A172 (cell line): ENCODE results near the gene KLF15.

DNA sequence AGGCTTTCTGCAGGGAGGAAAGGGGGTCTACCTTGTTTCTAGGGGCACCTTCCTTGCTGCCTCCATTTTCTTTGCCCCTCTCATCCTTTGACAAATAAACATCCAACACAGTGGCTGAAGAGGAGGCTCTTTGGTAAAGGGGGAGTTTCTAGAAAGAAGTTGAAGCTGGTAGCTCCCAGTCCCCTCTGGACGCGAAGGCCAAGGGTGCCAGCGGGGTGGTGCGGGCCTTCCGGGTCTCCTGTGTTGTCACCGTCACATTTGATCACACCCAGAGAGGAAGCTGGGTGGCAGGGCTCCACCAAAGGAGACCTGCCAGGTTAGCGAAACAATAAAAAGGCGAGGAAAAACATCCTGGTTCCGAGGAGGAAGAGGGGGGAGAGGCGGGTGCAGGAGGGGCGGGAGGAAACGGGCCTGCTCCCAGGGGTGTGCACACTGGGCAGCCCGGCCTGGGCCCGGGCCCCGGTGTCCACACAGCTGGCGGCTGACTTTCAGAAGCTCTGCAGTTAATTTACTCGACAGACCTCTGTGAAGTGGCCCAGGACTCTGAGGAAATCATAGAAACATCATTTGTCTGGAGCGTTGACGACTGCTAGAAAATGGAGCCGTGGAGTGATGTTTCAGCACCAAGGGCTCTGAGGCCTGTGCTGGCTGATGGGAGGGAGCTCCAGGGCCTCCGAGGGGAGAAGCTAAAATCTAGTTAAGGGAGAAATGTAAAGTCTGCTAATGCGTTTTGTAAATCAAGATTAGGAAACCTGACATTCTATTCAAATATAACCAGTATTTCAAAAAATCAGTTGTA is 12.1 kb downstream of the HEG1 start:
- RAMPAGE, long total RNA = no peak

DNA sequence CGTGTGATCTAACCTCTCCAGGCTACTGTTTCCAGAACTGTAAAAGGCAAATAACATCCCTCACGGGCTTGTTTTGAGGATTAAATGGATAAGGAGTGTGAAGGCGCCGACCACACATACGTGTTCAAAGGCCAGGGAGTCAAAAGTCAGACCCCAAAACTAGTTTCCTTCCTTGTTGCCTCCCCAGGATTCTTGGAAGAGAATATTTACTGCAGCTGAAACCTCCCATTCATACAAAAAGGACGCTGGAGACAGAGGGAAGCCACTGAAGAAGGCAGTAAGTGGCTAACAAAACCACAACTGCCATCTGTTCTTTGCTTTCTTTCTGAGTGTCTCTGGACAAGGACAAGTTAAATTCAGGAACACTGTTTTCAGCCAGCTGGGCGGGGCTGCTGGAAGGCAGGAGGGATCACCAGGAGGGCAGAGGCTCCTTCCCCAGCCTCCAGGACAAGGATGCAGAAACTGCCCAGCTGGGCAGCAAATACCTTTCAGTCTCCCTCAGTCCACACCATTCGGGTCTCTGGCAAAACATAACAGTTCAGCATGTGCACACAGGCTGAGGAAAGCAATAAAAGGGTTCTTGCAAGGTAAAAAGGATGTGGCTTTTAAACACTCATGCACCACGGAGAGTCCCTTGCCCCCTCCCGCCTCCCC is 4.2 kb downstream of the HEG1 start:
- RAMPAGE, long total RNA = no peak

DNA sequence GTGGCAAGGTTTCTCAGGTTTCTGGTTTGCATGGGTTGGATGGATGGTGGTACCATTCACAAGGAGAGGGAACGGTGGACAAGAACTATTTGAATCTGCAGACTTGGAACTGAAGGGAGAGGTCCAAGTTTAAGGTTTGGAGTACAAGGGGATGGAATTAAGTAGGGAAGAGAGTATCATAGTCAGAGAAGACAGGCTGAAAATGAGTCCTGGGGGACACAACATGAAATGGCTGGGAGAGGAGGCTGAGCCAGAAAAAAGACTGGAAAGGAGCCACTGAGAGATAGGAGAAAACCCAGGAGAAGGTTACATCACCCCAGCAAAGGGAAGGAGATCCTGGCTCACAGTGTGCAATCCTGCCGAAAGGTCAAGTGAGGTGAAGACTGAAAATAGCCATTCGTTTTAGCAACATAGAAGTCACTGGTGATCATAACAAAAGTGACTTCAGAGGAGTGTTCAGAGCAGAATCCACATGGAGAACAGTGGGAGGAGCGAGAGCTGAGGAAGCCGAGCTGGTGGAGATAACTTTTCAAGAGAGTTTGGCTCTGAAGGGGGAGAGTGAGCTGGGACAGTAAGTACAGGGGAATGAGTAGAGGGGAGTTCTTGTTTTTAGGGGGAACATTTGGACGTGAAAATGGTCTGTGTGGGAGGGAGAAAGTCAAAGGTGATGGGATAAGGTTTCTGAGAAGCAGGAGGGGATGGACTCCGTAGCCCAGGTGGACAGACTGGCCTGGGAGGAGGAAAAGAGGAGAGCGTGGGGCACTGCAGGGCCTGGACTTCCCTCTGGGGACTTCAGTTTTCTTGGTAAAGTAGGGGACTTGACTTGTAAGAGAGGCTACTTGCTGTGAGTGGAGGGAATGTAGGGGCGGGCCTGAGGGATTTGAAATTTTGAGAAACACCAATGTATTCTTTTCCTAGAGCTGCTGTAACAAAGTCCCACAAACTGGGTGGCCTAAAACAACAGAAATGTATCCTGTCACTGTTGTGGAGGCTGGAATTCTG is 5.5 kb upstream of the HEG1 start:
- RAMPAGE, long total RNA = no peak

DNA sequence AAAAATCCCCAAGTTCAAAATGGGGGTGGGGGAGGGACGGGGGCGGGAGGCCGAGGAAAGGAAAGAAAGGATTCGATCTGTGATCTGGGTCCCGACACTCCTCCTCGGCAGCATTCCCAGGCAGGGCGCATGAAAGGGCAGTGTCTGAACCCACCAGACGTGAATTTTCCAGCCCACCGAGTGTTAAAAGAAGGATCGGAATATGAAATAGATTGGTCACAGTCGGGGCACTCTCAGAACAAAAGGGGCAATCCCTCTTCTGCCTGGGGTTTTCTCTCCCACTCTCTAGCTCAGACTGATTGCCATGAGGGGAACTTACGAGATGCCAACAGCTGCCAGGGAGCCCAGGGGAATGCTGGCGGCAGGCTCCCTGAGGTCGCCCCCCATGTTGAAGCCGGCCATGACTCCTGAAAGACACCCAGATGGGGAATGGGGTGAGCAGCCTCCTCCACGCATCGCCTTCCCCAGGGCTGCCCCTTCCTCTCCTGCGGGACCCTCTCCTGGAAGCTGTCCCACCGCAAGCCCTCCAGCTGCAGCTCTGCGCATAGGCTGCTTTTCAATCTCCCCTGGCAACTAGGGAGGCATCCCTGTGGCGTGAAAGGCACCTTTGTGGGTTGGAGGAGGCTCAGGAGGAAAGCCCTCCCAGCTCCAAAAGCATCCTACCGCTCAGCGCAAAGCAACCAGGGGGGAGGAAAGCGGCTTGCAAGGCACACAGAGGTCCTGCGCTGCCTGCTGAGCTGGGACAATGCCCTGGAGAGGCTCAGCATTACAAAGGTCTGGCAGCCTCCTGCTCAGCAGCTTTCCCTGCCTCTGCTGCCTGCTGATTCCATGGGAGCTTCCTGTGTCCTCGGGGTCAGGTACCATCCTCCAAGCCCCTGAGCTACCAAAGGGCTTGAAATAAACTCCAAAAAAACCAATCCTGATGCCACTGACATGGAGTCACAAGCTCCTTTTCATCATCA is 64.8 kb upstream of the HEG1 start:
- RAMPAGE, long total RNA = no peak

- RAMPAGE, long total RNA = no peak
These were observed 48.5 kb downstream of the SLC12A8 start for GRCh38 chr3:125163906-125164591.

DNA sequence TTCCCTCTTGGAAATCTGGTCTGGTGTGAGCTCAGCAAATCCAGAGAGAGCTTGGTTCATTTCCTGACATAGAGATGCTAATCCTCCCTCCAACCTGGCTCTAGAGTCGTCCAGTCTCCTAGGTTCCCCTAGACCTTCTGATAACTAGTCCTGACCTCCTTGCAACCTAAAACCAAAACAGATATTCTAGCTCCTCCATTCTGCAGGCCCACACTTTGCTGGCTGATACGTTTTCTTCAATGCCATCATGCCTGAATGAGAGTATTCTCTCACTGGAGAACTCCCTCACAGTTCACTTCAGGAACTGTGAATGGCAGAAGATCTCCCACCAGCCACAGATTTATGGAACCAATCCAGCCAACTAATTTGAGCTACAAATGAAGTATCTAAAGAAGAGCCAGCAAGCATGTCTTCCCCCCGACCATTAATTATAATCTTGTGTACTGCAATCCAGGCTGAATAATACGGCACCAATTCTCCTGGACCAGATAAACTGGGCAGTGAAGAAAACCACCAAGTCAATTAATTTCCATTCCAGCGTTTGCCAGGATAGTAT is 1.6 kb downstream of the ZNF148 start:
- RAMPAGE, long total RNA = no peak

- RAMPAGE, long total RNA = no peak
These were observed 20.0 kb upstream of the ZNF148 start for GRCh38 chr3:125395104-125395530.

DNA sequence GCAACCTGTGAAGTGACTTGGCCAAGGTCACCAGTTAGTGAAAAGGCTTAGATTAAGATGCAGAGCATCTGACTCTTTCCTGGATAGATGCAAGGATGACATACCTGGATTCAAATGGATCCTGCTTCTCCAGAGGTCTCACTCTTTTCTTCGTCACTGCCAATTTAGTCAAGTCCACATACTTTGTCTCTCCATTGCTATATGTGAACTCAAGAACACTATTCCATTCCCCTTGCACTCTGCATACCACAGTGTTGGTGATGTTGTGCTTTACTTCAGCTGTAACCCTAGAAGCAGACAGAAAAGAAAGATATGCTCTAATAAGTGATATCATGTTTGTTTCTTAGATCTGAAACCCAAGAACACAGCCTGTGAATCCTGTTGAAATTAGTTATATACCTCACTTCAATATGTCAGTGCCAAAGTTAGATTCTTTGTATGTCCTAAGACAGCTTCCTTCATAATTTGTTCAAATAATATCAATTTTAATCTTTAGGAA is 18.4 kb upstream of the SNX4 start:
- RAMPAGE, long total RNA = no peak

DNA sequence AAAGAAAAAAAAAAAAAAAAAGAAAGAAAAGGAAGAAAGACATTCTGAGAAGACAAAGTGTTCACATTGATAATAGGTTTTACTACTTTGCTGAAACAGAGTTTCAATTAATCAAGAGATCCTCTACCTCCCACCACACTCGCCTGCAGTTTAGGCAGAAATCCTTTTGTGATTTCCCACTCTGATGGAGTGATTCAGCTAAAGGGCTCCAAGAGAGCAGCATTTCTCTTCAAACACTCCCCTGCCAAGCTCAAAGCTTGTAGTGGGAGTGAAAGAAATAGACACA is 7.4 kb upstream of the OSBPL11 start:
- RAMPAGE, long total RNA = no peak

DNA sequence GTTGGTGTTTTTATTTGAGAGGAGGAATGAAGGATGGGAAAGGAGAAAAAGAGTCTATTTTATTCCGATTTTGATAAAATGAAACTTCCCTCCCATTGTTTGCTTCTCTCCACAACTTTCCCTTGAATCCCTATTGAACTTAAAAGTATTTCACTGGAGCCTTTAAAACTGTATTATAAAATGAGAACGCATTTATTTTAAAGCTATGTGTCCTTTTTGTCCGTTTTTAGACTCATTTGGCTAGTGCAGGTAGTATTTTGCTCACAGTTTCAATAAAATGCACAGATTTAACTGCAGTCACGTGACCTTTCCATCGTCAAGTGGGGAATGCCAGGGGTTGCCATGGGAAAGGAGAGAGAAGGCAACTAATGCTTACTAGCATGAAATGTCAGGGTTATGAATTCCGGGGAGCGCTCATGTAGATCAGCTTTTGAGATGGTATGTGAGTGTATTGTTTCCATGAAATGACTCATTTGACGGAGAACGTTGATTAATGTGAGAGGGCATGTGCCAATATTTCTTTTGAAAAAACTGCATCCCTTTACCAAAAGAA is 7.8 kb upstream of the OSBPL11 start:
- RAMPAGE, long total RNA = no peak

DNA sequence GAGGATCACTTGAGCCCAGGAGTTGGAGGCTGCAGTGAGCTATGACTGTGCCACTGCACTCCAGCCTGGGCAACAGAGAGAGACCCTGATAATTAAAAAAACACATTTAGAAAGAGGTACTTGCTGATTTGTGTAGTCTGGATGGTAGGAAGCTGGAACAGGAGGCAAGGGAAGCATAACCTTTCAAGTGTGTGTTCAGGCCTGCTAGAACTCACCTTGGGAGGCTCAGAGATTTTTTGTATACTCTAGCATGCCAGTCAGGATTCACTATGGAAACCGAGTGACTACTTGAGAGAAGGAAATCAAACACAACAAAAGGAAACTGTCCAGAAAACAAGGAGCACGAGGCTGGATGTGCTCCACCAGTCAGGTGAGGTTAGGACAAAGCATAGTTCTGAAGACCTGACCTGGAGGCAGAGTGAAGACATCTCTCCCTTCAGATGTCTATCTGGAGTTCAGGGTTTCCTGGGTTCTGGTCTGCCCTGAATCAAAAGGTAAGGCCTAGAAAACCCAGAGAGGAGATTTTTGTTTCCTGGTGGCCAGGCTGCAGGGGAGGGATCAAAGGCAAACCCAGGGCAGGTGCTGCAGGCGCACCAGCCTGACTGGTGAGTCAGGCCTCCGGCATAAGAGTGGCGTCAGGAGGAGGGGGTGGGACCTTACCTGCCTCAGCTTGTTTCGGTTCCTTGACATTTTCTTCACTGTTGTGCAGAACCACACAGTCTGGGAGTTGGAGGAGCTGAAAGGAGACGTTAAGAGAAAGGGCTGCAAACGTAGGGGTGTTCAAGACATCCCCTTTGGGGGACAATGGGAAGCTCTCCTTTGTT is 52.1 kb upstream of the OSBPL11 start:
- RAMPAGE, long total RNA = no peak

- RAMPAGE, long total RNA = no peak
These were observed 33.8 kb upstream of the ROPN1B start for GRCh38 chr3:125935101-125935728.

GRCh38 chr3:126133623-126134736 is 46.4 kb downstream of the ALDH1L1 start:
- RAMPAGE, long total RNA = no peak

GRCh38 chr3:126179823-126180269 is 540 bp downstream of the ALDH1L1 start:
- RAMPAGE, long total RNA = no peak

DNA sequence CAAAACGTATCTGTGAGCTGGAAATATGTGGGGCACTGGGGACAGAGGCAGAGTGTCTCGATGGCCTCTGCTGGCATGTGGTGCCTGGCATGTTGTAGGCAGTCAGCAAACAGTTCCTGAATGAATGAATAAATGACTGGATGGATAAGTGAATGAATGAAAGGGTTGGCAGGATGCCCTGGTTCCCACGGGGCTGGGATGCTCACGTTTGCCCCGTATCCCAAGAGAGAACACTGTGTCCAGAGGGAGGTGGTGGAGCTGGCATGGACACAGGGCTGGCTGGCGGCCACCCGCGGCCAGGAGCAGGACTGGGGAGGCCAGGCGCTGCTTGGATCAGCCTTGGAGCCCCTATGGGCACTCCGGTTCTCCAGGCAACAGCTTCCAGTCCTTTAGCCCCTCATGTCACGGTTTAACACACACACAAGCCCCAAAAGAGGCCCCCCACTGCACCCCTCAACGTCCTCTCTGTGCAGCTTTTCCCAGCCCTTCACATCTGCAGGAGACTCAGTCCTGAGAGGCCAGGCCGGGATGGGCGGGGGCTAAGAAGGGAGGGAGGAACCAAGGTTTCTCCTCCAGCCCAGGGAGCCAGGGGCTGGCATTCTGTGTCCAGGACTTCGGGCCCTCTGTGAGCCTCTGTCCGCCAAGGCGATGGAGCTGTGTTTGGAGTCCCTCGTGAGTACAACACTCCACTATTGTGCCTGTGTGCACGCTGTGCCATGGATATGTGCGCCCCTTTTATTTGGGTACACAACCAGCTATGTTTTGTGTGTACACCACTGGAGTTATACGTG is 86.0 kb upstream of the ALDH1L1 start:
- RAMPAGE, long total RNA = no peak

DNA sequence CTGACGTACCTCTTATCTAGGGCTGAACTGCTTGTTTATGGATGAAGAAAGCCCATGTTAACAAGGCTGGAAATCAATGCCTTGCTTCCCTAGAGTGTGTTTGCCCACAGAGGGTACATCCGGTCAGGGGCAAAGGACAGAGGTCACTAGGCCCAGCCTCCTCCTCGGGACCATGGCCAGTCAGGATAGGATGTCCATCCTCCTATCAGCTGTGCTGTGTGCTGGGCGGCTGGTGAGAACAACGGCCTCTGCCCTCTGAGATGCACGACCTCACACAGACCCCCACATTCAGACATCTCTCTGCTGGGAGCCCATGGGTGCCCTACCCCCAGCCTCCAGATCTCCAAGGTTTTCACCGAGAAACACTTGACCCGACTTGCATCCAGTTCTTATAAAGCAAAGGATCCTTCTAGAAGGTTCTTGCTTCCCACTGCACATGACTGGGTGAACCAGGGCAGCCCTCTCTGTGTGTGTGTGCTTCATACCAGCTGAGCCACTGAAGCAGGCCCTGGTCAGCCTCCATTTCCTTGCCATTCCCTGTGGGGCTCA is 15.7 kb downstream of the KLF15 start:
- RAMPAGE, long total RNA = no peak

GRCh38 chr3:126357045-126357531 is at the start of gene KLF15:
Gene KLF15 (minus strand): TSS chr3:126357408.
- RAMPAGE, long total RNA = no peak

- RAMPAGE, long total RNA = no peak
These were observed 7.1 kb upstream of the KLF15 start for GRCh38 chr3:126364352-126364679.

DNA sequence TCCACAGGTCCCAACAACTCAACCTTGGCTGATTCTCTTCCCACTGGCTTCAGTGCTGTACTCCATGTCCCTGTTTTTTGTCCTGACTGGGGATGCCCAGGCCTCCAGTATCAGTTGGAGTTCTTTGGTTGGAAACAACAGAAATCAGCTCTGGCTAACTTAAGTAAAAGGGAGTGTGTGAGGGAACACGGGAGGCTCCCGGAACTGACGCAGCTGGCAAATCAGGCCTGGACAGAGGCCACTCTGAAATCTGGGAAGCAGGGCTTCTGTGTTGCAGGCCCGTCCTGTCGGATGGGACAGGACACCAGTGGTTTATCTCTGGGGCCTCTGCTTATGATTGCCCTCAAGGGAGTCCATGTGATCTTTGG is 124.2 kb downstream of the CHCHD6 start:
- RAMPAGE, long total RNA = no peak

- RAMPAGE, long total RNA = no peak
These were observed 74.2 kb upstream of the PLXNA1 start for GRCh38 chr3:126908540-126909289.